Pericardium fibroblast (primary cell): ENCODE measurements around a stretch of chr6.

- RAMPAGE, long total RNA: no peak
Measured at GRCh38 chr6:138231196-138231812, 13.0 kb upstream of the PBOV1 start.

GRCh38 chr6:138262488-138263341 is 44.4 kb upstream of the PBOV1 start:
- RAMPAGE, long total RNA: no peak

- RAMPAGE, long total RNA: no peak
Measured at GRCh38 chr6:138386849-138387323, 9.2 kb downstream of the SMIM28 start.

GRCh38 chr6:138403160-138403853 is 716 bp upstream of the HEBP2 start:
- RAMPAGE, long total RNA: no peak

DNA sequence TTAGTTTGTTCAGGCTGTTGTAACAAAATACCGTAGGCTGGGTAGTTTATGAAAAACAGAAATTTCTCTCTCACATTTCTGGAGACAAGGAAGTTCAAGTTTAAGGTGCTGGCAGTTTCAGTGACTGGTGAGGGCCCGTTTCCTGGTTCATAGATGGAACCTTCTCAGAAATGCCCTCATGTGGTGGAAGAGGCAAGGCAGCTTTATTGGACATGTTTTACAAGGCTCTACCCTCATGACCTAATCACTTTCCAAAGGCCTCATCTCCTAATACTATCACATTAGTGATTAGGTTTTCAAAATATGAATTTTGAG is 2.4 kb downstream of the HEBP2 start:
- RAMPAGE, long total RNA: no peak

- RAMPAGE, long total RNA: no peak
Measured at GRCh38 chr6:138415850-138416233, 11.8 kb downstream of the HEBP2 start.

- RAMPAGE, long total RNA: no peak
Measured at GRCh38 chr6:138429535-138430073, 25.6 kb downstream of the HEBP2 start.

DNA sequence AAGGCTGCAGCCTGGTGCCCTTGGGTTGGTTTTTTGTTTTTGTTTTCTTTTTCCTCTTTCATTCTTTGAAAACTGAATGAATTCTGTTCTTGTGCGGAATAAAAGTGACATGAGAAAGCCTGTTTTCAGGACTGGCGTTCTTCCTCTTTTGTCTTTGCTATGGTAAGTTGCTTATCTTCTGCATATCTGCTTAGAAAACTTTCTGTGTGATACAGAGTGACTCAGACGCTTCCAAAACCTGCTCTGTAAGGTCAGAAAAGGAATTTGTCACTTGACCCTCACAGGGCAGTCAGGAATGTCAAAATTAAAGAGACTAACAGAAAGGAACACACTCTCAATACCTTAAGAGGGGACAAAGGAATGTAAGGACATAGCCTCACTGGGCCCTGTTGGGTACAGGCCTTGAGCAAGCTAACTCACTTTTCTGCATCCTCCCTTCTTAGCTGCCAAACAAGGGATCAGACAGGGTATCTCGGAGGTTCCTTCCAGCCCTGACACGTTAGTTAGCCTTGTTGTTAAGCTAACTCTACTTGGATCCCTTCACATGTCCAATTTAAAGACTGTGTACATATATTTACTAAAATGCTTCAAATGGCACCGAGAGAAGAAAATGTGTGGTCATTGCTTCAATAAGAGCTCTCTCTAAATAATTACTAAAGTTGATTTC is 56.4 kb upstream of the NHSL1 start:
- RAMPAGE, long total RNA: no peak

GRCh38 chr6:138682562-138683141 is 90.9 kb upstream of the CCDC28A start:
- RAMPAGE, long total RNA: no peak

- RAMPAGE, long total RNA: no peak
Measured at GRCh38 chr6:138691209-138692081, 82.1 kb upstream of the CCDC28A start.

DNA sequence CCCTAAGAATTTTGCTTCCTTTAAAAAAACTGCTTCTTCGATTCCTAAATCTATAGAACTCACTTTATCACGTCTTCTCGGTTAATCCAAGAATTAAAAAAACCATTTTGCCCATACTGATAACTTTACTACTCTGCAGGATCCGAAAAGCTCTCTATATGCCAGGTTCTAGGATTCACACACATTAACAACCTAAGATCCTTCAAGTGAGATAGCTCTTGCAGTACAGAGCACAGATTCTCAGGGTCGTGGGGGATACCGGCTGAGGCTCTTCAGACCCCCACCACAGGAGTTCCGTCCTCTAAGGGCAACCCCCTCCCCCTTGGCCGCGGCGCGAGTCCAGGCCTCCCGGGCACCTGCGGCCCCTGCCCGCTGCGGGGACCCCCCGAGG is 1.0 kb downstream of the REPS1 start:
- RAMPAGE, long total RNA: no peak

- RAMPAGE, long total RNA: no peak
Measured at GRCh38 chr6:139027604-139028268, 809 bp upstream of the ABRACL start.

- RAMPAGE, long total RNA: no peak
Measured at GRCh38 chr6:139147671-139148192, 12.9 kb downstream of the HECA start.

GRCh38 chr6:139157000-139157637 is 22.2 kb downstream of the HECA start:
- RAMPAGE, long total RNA: no peak

- RAMPAGE, long total RNA: no peak
Measured at GRCh38 chr6:139290520-139291452, 1.0 kb downstream of the TXLNB start.

GRCh38 chr6:139372636-139373668 is 1.5 kb downstream of the CITED2 start:
- RAMPAGE, long total RNA: no peak

- RAMPAGE, long total RNA: no peak
Measured at GRCh38 chr6:139375710-139376350, 1.4 kb upstream of the CITED2 start.

DNA sequence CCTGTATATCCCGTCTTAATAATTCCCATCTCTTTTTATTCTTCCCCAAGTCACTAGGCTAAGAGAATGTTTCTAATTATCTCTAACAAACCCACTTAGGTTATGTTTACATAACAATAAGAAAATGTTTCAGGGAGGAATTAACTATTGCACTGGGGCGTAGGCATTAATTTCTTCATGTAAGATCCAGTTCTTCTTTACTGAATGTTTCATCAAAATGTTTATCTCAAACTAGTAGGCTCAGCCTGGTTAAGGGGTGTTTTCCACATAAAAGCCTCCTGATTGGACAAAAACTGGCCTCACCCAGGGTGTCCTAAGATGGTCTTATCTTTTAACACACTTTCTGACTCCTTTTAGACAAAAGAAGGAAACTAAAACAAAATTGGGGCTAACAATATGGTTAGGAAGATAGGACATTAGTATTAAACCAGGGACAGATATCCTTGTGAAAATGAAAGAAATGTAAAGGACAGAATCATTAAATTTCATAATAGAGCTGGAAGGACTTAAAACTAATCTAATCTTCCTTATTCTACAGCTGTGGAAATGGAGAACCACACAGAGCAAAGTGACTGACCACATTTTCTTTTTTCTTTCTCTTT is 71.0 kb upstream of the CITED2 start:
- RAMPAGE, long total RNA: no peak

- RAMPAGE, long total RNA: no peak
Measured at GRCh38 chr6:139473981-139474667, 99.7 kb upstream of the CITED2 start.

DNA sequence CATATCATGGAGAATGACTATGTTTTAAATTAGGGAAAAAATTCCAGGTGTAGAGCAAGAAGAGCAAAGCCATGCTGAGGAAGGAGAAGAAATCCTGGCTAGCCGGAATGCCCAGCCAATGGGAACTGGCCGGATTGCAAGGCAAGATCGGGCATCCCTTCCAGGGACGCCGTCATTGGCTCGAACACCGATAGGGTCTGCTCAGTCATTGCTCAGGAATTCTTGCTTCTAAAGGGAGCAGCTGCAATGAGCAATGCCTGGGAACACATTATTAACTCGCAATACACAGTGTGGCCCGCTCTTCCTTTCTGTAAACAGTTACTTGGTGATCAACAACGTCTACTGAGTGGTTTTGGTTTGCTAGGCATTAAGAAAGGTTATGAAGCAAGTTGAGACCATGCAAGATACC is 165.3 kb upstream of the CITED2 start:
- RAMPAGE, long total RNA: no peak